Melanocyte of skin (primary cell): ENCODE results near the gene MUS81.

- CAGE, long polyA plus RNA, 2 experiments: no peak in any of the 2 experiments
Observed at GRCh38 chr11:65428618-65428845, 42.1 kb downstream of the FRMD8 start.

- CAGE, long polyA plus RNA, 2 experiments: no peak in any of the 2 experiments
Observed at GRCh38 chr11:65435580-65436404, 49.4 kb downstream of the FRMD8 start.

GRCh38 chr11:65471213-65471531, 53.7 kb upstream of the SCYL1 start:
- CAGE, long polyA plus RNA, 2 experiments: no peak in any of the 2 experiments

DNA sequence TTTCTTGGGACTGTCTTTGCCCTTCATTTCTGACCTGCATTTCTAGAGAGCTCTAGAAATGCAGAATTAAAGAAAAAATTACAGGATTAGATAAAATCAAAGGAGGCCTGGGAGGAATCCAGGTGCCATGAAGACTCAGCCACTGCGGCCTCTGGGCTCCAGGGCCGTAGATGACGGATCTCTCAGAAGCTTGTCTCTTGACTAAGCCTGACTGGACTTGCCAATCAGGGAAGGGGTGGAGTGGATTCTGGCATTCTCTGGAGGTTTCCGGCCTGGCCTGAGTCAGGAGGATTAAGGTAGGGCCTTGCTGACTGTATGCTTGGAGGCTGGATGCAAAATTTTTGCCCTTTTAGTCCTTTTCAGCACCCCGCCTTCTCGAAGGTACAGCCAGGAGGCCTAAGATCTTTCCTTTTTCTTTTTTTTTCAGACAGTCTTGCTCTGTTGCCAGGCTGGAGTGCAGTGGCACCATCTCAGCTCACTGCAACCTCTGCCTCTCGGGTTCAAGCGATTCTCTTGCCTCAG, 31.0 kb upstream of the SCYL1 start:
- CAGE, long polyA plus RNA, 2 experiments: no peak in any of the 2 experiments

DNA sequence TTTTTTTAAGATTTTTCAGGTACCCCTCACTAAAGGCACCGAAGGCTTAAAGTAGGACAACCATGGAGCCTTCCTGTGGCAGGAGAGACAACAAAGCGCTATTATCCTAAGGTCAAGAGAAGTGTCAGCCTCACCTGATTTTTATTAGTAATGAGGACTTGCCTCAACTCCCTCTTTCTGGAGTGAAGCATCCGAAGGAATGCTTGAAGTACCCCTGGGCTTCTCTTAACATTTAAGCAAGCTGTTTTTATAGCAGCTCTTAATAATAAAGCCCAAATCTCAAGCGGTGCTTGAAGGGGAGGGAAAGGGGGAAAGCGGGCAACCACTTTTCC, 19.7 kb upstream of the SCYL1 start:
- CAGE, long polyA plus RNA, 2 experiments: no peak in any of the 2 experiments

- CAGE, long polyA plus RNA, 2 experiments: no peak in any of the 2 experiments
Observed at GRCh38 chr11:65507514-65507946, 17.4 kb upstream of the SCYL1 start.

DNA sequence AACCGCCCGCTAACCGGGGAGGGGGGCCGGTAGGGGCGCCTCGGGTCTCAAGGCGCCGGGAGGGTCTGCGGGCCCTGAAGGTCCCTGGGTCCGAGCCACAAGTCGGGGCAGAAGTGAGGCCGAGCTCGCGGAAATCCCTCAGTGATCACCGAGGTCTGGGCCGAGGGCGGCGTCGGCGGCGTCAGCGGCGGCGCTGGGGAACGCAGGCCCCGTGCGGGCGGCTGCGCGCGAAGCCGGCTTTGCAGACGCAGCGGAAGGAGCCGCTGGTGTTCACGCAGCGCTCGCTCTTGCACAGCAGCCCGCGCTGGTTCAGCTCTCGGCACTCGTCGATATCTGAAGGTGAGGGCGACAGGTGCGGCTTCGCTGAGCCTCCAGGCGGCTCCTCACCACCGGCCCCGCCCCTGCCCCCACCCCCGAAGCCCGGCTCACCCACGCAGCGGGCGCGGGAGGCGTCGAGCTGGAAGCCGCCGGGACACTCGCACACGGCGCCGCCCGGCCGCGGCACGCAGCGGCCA, 14.1 kb downstream of the SCYL1 start:
- CAGE, long polyA plus RNA, 2 experiments: no peak in any of the 2 experiments

- CAGE, long polyA plus RNA, 2 experiments: no peak in any of the 2 experiments
Observed at GRCh38 chr11:65545896-65546133, 12.3 kb downstream of the LTBP3 start.

DNA sequence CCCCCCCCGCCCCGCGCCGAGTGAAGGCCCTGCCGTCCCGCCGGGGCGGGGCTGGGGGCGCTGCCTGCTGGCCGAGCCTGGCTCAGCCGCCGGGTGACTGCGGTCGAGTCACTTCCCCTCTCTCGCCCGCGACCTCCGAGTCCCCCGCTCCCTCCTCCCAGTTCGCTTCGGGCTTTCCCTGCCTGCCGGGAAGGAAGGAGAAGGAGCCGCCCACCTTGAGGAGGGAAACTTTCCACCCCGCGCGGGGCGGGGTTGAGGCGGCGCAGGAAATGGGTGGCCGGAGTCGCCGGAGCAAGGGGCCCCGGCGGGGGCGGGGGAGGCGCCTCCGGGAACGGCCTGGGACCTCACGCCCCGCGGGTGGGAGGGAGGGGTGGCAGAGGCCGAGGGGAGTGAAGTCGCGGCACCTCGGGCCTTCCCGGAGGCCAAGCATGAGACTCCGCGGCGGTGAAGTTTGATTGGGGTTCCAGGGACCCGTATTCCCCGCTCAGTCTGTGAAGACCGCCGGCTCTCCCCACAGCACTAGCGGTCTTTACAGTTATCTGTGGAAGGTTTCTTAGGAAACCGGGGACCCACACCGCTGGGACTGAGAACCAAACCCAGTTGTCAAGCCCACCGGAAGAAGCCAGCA, 1.4 kb upstream of the EHBP1L1 start:
- CAGE, long polyA plus RNA, 2 experiments: no peak in any of the 2 experiments

- CAGE, long polyA plus RNA, 2 experiments: no peak in any of the 2 experiments
Observed at GRCh38 chr11:65574917-65575972, 608 bp upstream of the EHBP1L1 start.

- CAGE, long polyA plus RNA, 2 experiments: no peak in any of the 2 experiments
Observed at GRCh38 chr11:65578550-65579332, 2.9 kb downstream of the EHBP1L1 start.

DNA sequence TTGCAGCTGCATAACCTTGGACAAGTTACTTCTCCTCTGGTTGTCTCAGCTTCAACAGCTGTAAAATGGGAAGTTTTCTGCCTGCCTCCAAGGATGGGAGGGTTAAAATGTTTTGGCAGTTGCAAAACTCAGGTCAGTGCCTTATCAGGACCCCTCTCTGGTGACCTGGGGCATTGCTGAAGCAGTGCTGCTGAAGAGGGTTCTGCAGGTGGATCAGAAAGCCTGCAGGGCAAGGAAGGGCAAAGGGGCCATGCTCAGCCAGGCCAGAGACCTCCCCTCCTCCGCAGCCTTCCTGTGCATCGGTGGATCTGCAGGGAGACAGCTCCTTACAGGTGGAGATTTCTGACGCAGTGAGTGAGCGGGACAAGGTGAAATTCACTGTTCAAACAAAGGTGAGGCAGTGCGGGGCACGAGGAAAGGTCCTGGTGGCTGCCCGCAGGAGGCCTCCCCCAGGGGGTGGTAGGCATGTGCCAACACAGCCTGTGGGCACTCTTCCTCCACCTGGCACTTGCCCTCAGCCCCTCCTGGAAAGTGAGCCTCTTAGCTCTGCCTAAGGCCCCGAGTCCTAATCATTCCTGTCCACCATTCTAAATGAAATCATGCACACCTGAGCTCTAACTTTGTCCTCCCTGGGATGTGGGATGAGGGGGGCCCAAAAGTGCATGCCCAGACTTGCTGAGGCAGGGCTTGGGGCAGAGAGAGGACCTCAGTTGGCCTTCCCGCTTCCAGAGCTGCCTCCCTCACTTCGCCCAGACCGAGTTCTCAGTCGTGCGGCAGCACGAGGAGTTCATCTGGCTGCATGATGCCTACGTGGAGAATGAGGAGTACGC, 8.6 kb downstream of the CFL1 start:
- CAGE, long polyA plus RNA, 2 experiments: no peak in any of the 2 experiments

GRCh38 chr11:65850407-65850590, 7.7 kb downstream of the CFL1 start:
- CAGE, long polyA plus RNA, 2 experiments: no peak in any of the 2 experiments

GRCh38 chr11:65856574-65857546, 1.1 kb downstream of the CFL1 start:
- CAGE, long polyA plus RNA, 2 experiments: no peak in any of the 2 experiments

DNA sequence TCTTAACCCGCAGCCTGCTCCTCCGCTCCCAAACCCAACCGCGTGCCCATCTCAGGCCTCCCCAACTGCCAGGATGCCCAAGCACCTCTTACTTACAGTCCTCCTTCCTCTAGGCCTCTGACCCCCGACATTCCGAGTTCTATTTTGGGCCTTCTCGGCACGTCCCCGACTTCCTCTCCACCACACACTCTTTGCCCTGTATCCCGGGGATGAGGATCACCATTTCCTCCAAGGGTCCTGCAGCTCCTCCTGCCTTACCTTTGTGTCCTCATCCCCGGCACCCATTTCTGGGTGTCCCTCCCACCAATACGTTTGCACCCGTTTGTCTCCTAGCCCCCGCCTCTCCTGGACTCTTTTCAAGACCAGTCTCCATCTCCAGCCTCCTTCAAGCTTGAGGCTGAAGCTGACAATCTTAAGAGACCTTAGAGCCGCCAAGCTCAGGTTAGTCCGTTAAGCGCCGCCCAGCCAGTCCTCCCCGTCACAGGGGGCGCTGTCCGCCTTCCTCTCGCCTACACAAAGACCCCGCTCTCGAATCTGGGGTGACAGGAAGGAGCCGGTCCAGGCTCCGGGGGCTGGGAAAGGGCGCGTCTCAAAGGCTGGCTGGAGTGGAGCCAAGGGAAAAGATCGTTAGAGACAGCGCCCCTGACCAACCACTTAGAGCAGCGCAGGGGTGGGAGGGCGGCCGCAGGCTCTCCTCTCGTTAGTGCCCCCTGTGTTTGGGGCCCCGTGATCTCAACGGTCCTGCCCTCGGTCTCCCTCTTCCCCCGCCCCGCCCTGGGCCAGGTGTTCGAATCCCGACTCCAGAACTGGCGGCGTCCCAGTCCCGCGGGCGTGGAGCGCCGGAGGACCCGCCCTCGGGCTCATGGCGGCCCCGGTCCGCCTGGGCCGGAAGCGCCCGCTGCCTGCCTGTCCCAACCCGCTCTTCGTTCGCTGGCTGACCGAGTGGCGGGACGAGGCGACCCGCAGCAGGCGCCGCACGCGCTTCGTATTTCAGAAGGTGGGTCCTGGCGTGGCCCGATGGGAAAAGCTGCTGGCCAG, at the start of gene MUS81:
Gene MUS81, plus strand, starts transcription at position 542 of the 1,038 bp plus-strand sequence.
- CAGE, long polyA plus RNA, 2 experiments: no peak in any of the 2 experiments

GRCh38 chr11:65865839-65867308, 6.1 kb downstream of the MUS81 start:
- CAGE, long polyA plus RNA, 2 experiments: no peak in any of the 2 experiments

DNA sequence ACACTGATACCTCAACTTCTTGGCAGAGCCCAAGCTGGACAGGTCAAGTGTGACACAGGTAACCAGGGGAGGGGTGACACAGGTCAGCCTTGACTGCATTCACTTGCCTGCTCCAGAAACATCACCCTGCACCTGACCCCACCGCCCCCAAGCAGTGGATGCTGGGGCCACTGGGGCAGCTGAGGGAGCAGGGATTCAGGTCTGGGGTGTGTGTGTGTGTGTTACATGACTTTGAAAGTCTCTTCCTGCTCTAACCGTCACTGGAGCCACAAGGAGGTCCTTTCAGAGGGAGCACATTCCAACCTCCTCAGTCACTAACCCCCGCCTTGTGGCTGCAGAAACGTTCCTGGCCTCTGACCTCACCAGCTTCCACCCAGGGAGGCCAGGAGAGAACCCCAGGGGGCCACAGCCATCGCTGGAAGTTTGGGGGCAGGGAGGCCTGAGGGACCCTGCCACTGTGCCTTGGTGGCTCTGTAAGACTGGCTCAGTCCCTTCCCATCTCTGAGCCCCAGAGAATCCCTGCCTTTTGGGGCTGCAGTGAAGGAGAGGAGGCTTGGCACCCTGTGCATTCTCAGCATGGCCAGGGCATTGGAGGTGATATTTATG, 2.9 kb upstream of the FOSL1 start:
- CAGE, long polyA plus RNA, 2 experiments: no peak in any of the 2 experiments

DNA sequence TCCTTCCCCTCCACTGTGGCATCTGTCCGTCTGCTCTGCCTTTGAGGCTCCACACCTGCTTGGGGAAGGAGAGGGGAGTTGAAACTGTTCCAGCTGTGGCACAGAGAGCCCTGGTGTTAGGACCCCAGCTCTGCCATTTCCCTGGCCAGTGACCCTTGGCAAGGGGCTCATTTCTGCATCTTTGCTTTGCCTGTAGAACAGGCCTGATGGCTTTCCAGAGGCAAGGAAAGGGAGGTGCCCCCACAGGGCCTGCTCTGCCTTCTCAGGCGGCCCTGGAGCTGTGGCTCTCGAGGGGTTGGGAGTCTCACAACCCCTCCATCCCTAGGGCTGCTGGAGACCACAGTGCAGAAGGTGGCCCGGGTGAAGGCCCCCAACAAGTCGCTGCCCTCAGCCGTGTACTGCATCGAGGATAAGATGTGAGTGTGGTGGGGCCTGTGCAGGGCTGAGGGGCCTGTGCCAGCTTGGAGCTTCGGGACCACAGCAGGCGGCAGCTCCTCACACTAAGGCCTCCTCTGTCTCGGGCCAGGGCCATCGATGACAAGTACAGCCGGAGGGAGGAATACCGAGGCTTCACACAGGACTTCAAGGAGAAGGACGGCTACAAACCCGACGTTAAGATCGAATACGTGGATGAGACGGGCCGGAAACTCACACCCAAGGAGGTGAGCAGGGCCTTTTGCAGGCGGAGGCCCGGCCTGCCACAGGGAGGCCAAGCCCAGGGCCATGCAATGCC, 15.9 kb downstream of the SART1 start:
- CAGE, long polyA plus RNA, 2 experiments: no peak in any of the 2 experiments

DNA sequence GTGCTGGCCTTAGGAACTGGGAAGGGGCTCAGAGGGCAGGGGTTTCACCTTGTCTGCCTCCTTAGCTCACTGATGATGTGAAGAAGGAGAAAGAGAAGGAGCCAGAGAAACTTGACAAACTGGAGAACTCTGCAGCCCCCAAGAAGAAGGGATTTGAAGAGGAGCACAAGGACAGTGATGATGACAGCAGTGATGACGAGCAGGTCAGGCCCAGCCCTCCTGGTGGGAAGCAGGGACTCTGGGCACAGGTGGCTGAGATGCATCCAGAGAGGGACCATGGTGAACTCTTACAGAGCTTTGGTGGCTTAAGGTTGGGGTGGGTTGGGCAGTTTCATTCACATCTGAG, 6.9 kb downstream of the SF3B2 start:
- CAGE, long polyA plus RNA, 2 experiments: no peak in any of the 2 experiments

DNA sequence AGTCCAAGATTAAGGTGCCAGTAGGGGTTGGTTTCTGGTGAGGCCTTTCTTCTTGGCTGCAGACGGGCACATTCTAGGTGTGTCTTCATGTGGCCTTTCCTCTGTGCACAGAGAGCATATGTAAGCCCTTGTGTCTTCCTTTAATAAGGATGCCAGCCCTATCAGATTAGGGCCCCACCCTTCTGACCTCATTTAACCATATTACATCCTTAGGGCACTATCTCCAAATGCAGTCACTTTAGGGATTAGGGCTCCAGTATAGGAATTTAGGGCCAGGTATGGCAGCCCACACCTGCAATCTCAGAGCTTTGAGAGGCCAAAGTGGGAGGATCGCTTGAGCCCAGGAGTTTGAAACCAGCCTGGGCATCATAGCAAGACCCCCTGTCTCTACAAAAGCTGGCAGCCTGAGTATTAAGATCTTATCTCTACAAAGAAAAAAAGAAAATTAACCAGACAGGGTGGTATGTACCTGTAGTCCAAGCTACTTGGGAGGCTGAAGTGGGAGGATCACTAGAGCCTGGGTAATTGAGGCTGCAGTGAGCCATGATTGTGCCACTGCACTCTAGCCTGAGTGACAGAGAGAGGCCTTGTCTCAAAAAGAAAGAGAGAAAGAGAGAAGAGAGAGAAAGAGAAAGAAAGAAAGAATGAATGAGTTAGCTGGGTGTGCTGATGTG, 38.2 kb downstream of the PACS1 start:
- CAGE, long polyA plus RNA, 2 experiments: no peak in any of the 2 experiments